Omental fat pad (tissue), 4 donors: ENCODE data around the gene BNIP3.

GRCh38 chr10:126561377-126561868 lies 109.1 kb downstream of the C10orf90 start:
- PRO-cap, result no peak
- RAMPAGE, long total RNA, 4 experiments, result no peak in any of the 4 experiments

DNA sequence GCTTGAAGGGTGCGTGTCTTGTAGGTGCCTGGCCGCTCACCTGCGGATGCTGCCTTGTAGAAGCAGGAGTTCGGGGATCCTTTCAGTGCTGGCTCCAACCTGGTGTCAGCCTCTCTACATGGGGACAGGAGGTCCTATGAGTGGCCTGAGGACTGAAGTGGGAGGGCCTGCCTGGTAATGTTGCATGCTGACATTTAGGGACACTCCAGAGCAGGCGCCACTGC lies 520 bp upstream of the INSYN2A start:
- PRO-cap, result no peak
- RAMPAGE, long total RNA, 4 experiments, result no peak in any of the 4 experiments

DNA sequence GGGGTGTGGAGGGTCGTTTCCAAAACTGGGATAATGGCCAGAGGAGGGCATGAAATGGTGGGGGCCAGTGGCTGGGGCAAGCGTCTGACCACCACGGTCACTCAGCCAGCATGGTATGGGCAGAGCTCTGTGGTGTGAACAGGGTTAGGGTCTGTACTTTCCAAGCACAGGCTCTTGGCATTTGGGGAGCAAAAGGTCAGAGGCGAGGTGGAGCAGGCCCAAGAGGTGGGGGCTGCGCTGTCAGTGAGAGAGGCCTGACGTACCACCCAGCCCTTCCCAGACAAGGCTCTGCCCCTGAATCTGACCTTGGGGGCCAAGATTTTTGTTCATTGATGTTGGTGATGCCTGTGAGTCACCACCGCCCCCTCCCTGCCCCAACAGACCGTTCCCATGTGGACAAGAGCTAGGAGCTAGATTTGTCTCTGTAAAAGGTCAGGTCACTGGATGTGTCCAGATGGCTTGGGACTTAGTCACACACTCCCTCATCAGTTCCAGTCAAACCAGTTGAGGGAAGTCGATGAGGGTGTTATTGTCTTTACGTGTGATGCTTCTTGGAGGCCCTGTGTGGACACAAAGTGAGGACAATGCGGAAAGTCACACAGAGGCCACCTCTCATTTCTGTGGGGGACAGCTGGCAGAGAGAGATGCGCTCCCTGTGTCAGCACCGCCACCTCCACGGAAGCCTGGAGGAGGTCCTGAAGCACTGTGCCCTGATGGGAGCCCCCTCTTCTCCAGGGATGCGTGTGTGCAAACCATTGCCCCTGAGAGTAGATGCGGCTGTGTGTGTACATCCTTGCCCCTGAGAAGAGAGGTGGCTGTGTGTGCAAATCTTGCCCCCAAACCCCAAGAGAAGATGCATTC lies 1.8 kb downstream of the PTPRE start:
- PRO-cap, result no peak
- RAMPAGE, long total RNA, 4 experiments, result no peak in any of the 4 experiments

GRCh38 chr10:127990307-127990838 lies 83.5 kb downstream of the PTPRE start:
- PRO-cap, result no peak
- RAMPAGE, long total RNA, 4 experiments, result no peak in any of the 4 experiments

- PRO-cap, result no peak
- RAMPAGE, long total RNA, 4 experiments, result no peak in any of the 4 experiments
Observed at GRCh38 chr10:127997693-127998391, 90.9 kb downstream of the PTPRE start.

DNA sequence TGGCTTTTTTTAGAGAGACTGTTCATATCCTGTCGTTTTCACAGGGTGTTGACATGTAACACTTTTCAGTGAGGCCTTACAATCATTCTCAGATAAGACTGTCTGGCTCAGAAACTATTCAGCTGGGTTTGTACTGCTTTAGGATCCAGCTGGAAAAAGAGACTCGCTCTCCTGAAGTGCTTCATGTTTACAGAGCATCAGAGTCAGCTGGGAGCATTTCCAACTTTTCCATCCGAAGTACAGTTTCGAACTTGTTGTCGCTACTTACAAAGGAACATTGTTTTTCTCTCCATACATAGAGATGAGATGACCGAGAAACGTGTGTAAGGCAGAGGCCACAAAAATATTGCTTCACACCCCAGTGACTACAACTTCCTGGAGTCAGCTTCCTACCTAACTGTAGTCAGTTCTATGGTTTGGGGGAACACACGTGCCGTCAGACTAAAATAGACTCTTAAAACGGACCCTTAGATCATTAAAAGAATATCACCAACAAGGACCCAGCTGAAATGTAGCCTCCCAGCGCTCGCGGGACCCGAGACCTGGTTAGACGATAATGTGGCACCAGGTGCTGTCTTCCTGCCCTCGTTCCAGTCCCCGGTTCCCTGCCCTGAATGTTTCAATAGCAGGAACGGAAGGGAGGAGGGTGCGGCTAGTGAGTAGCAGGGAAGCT lies 78.0 kb downstream of the MKI67 start:
- PRO-cap, result no peak
- RAMPAGE, long total RNA, 4 experiments, result no peak in any of the 4 experiments

DNA sequence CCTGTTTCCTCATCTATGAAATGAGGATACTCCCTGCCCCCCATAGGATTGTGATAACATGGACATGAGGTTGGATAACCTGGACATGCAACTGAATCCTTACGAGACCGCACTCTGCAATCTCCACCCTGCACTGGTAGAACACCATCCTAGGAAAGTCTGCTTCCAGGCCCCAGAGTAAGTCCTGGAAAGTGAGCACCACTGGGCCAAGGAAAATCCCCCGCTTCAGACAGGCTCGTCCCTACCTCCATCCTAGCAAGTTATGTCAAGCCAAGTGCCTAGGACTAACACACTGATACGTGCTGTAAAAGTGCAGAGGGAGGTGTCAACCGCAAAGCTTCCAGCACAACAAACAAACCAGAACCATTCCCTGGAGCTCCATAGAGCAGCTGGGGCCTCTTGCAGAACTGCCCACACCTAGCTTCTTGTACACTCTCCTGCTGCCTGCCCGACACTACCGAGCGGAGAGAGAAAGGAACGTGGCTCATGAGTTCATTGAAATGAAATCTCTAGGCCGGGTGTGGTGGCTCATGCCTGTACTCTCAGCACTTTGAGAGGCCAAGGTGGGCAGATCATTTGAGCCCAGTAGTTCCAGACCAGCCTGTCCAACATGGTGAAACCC lies 73.7 kb downstream of the MKI67 start:
- PRO-cap, result no peak
- RAMPAGE, long total RNA, 4 experiments, result no peak in any of the 4 experiments

- PRO-cap, result no peak
- RAMPAGE, long total RNA, 4 experiments, result no peak in any of the 4 experiments
Observed at GRCh38 chr10:128125427-128125741, 839 bp downstream of the MKI67 start.

- PRO-cap, result no peak
- RAMPAGE, long total RNA, 4 experiments, result no peak in any of the 4 experiments
Observed at GRCh38 chr10:128883969-128884243, 583.1 kb upstream of the MGMT start.

DNA sequence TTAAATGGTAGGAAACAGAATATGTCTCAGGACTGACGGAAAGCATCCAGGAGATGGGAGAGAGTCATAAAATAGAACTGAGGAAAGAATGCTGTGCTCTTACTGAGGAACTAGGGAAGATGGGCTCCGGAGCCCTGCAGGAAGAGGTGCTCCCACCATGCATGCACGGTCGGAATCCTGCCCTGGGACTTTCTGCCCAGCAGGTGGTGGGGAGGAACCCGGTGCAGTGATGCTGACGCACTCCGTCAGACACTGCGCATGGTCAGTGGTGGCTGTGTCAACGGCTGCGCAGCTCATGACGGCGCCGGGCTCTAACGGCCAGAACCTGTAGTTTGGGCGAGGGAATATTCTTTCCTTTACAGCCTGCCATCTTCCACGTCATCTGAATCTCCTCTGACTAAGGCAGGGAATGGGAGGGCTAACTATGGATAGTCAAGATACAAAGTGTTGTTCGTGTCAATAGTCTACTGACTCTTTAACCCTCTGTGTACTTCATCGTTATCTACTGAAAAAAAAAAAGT lies 189.2 kb upstream of the MGMT start:
- PRO-cap, result no peak
- RAMPAGE, long total RNA, 4 experiments, result no peak in any of the 4 experiments

DNA sequence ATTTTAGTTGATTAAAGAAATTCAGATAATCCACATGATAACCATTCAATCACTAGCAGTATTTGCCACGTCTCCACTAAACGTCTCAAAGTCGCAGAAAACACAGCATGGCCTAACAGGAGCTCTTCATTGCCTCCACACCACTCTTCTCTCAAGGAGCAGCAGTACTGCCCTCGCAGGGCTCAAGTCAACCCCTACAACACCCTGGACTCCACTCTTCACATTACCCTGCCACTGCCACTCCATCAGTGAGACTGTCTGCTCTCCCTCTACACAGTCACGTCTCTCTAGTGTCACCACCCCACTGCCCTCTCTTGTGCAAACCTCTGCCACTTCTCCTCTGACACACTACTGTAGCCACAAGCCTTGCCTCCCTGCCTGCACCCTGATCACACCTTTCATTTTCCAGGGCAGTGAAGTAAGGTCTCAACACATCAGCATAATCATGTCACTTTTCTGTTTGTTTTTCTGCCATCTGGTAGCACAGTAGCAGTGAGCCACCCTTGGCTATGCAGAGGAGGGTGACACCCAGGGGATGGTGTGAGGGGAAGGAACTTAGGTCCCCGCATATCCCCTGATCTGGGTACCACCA lies 1.7 kb downstream of the C10orf143 start:
- PRO-cap, result no peak
- RAMPAGE, long total RNA, 4 experiments, result no peak in any of the 4 experiments

DNA sequence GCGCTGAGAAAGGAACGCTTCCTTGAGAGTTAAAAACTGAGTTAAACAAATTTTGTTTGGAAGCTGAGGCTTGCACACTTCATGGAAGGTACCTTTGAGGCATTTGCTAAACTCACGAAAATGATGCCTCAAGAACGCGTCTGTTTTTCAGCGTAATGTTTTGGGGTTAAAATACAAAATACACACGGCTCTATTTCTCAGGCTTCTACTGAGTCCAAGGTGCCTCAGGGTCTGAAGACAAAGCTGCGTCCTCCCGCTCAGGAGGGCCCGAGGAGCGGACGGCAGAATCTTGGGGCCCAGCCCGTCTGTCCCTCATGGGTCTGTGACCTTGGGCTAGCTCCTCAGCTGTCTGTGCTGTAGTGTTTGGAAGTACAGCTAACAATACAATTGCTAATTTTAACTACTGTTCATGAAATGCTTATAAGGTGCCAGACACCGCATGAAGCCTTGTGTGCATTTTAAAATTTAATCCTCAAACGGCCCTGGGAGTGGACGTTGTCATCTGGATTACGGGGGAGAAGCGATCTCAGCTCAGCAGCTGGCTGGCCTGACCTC lies 357.2 kb downstream of the GLRX3 start:
- PRO-cap, result no peak
- RAMPAGE, long total RNA, 4 experiments, result no peak in any of the 4 experiments

- PRO-cap, result no peak
- RAMPAGE, long total RNA, 4 experiments, result no peak in any of the 4 experiments
Observed at GRCh38 chr10:130628134-130628560, 492.0 kb downstream of the GLRX3 start.

- PRO-cap, result no peak
- RAMPAGE, long total RNA, 4 experiments, result no peak in any of the 4 experiments
Observed at GRCh38 chr10:131260219-131260525, 51.3 kb downstream of the TCERG1L start.

- PRO-cap, result no peak
- RAMPAGE, long total RNA, 4 experiments, result no peak in any of the 4 experiments
Observed at GRCh38 chr10:131734186-131734484, 166.7 kb upstream of the PPP2R2D start.

GRCh38 chr10:131874847-131875466 lies 25.9 kb upstream of the PPP2R2D start:
- PRO-cap, result no peak
- RAMPAGE, long total RNA, 4 experiments, result no peak in any of the 4 experiments

- PRO-cap, result no peak
- RAMPAGE, long total RNA, 4 experiments, result no peak in any of the 4 experiments
Observed at GRCh38 chr10:131914539-131914837, 13.7 kb downstream of the PPP2R2D start.

DNA sequence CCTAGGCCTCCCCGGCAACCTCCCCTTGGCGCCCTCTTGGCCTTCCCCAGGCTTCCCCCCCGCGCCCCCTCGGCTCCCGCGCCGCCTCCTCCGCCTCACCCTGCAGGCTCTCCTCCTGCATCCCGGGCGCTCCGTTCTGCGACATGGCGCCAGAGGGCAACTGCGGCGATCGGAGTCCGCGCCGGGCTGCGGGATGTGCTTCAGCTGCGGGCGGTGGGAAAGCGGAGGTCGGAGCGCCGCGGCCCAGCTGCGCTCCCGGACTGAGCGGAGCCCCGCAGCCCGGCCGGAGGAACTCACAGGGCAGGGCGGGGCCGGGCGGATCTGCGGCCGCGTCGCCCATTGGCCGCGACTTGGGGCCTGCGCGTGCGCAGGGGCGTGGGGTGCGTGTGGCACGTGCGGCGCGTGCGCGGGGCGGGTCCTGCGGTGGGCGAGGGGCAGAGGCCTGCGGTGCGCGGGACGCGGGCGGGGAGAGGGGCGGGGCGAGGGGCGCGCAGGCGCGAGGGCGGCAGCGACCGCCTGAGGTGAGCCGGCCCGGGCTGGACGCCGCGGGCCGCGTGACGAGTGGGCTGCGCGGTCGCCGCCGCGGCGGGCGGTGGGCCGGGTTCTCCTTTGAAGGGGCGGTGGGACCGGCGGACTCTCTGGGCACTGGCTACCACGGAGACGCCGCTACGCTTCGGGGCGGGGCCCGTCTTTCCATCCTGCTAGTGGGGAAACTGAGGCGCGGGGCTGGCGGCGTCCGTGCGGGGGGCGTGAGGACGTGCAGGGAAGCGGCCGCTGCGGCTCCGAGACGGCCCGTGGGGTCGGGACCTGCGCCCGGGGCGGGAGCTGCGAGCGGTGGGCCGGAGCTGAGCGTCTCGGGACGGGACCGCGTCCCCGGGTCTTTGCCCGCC lies at the start of gene BNIP3:
Gene BNIP3 (minus strand): TSS at position 262 of the 890 bp plus-strand sequence.
- PRO-cap, result bidirectional peak, plus-strand start at position 524 of the sequence, minus-strand start at position 262 of the sequence
- RAMPAGE, long total RNA, 4 experiments, result start-site peak on the minus strand in 4 of 4 experiments, centred at positions 277 to 282 of the sequence, 284 to 3,083 reads per replicate

- PRO-cap, result no peak
- RAMPAGE, long total RNA, 4 experiments, result no peak in any of the 4 experiments
Observed at GRCh38 chr10:131997332-131998304, 15.9 kb upstream of the BNIP3 start.

DNA sequence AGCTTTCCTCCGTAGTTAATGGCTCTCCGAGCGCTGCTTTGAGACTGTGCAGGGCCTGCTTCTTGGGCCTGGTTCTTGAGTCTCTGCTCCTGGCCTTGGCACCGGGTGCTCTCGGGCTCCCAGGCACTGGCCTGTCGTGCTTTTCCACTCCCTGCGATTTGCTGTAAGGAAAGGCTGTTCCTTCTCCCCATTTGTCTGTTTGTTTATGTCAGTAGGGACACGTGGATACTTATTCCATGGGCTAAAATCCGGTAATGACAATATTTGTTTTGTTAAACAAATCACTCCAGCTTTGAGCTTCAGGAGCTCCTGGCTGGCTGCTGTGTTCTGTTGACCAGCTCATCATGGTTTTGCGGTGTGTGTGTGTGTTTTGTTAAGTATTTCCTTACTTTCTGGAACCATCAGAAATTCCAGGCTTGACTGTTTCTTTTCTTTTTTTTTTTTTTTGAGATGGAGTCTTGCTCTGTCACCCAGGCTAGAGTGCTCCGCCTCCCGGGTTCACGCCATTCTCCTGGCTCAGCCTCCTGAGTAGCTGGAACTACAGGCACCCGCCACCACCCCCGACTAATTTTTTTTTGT lies 17.4 kb upstream of the JAKMIP3 start:
- PRO-cap, result no peak
- RAMPAGE, long total RNA, 4 experiments, result no peak in any of the 4 experiments